Metanephros (tissue), 2 donors: ENCODE results near the gene ZNF474.

DNA sequence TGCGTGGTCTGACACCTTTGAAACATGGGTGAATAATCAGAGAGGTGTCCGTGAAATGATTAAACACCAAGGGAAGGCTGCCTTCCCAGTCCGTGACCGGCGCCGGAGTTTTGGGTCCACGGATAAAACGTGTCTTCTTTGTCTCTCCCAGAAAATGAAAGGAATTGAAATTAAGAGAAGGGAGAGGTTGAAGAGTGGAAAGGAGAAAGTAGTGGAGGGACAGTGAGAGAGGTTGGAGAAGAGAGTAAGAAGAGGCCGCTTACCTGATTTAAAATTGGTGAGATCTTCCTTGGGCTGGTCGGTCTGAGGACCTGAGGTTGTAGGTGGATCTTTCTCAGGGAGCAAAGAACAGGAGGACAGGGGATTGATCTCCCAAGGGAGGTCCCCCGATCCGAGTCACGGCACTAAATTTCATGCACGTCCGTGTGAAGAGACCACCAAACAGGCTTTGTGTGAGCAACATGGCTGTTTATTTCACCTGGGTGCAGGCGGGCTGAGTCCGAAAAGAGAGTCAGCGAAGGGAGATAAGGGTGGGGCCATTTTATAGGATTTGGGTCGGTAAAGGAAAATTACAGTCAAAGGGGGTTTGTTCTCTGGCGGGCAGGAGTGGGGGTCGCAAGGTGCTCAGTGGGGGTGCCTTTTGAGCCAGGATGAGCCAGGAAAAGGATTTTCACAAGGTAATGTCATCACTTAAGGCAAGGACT lies 238.6 kb downstream of the PRR16 start:
- RAMPAGE, long total RNA: no peak

GRCh38 chr5:122077468-122077751 lies 649 bp downstream of the LOX start:
- RAMPAGE, long total RNA: no peak

- RAMPAGE, long total RNA: no peak
Measured at GRCh38 chr5:122113142-122113657, 16.1 kb upstream of the ZNF474 start.

- RAMPAGE, long total RNA: no peak
Measured at GRCh38 chr5:122129255-122129889, at the start of gene ZNF474. TSS of gene ZNF474 (plus strand) at chr5:122129546.

- RAMPAGE, long total RNA: no peak
Measured at GRCh38 chr5:122292360-122292839, 19.6 kb upstream of the SNCAIP start.

DNA sequence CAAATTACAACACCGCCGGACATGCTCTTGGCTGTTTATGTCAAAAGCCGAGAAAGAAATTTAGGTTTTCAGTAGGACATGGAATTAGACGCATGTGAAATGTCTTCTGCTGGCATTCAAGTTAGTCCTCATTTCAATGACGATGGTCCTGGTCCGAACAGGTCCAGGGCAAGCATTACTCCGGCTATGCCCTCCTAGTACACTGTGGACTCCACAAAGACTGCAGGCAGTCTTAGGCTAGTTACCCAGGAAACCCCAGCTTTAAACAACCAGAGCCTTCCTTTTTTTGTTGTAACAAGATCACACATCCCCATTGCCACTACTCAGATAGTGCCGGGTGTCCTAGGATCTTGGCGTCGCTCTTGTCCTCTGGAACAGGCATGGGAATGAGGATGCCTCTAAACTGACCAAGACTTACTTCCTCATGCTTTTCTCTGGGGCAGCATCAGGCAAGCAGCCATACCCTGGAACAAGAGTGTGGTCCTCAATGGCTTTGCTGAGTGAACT lies 1.5 kb upstream of the SNCAIP start:
- RAMPAGE, long total RNA: no peak

DNA sequence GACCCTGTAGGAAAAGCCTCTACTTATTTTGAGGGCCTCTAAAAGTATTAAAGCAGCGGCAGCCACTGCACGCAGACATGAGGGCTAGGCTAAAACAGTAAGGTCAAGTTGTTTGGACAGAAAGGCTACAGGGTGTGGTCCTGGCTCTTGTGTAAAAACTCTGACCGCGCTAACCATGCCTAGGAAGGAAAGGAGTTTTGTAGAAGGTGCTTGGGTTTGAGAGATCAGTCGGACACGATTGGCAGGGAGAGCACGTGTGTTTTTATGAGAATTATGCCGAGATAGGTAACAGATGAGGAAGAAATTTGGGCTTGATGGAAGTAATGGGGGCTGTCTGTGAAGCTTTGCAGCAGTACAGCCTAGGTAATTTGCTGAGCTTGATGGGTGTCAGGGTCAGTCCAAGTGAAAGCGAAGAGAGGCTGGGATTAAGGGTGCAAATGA lies 163.6 kb downstream of the SNCAIP start:
- RAMPAGE, long total RNA: no peak

- RAMPAGE, long total RNA: no peak
Measured at GRCh38 chr5:122849404-122850687, 4.4 kb downstream of the SNX24 start.

GRCh38 chr5:122978131-122978583 lies 58.4 kb downstream of the PPIC start:
- RAMPAGE, long total RNA: no peak

DNA sequence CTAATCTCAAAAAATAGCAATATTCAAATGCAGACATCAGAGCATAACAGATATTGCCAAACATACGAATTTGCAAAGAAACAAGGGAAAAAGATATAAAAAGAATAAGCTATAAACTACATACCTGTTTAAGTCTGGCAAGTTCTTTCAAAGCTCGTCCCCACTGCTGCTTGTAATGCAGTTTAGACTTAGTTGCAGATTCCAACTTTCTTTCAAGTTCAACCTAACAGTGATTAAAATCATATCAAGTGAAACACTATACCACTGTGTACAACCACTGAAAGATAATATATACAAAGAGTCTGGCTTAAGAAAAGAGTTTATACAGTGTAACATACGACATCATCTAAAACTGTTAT lies 58.9 kb downstream of the CEP120 start:
- RAMPAGE, long total RNA: no peak

GRCh38 chr5:123513107-123513605 lies 1.2 kb downstream of the CSNK1G3 start:
- RAMPAGE, long total RNA: no peak

DNA sequence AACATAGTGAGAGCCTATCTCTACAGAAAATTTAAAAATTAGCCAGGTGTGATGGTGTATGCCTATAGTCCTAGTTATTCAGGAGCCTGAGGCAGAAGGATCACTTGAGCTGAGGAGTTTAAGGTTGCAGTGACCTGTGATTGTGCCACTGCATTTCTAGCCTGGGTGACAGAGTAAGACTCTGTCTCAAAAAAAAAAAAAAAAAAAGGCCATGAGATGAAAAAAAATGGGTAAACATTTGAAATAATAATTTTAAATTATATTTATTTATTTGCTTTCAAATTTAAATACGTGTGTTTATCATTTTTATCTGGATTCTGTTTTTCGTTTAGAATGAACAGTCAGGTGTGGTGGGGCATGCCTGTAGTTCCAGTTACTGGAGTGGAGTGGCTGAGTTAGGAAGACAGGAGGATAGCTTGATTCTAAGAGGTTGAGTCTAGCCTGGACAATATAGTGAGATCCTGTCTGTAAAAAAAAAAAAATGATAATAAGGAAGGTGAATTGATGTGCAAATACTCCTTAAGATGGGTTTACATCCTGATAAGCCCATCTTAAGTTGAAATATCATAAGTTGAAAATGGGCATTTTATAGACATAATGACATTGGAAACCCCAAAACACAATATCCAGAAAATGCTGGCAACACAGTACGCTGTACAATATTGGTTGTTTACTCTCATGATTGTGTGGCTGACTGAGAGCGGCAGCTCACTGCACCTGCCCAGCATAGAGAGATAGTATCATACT lies 36.5 kb downstream of the CSNK1G3 start:
- RAMPAGE, long total RNA: no peak

GRCh38 chr5:123654765-123655240 lies 142.8 kb downstream of the CSNK1G3 start:
- RAMPAGE, long total RNA: no peak

- RAMPAGE, long total RNA: no peak
Measured at GRCh38 chr5:124538118-124538545, 208.3 kb downstream of the ZNF608 start.

- RAMPAGE, long total RNA: no peak
Measured at GRCh38 chr5:124711278-124712071, 35.0 kb downstream of the ZNF608 start.

DNA sequence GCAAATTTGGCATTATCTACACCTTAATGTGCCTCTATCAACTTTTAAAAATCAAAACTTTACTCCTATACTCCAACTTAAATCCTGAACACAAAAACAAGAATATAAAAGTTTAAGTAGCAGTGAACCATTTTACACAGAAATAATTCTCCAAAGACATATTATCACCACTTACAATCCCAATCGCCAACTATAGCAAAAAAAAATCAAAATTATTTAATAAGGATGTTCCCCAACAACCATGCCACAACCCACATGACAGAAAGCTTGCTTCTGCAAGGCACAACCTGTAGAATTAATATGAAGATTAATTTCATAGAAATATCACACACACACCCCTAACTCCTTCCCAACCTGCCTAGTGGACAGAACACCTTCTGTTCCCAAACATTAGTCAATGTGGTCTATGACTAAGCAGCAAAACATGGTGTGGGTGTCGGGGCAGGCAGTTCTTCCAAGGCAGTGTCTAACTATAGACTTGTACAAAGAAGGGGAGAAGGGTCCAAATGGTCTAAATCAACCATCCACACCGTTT lies 3.7 kb downstream of the ZNF608 start:
- RAMPAGE, long total RNA: no peak

DNA sequence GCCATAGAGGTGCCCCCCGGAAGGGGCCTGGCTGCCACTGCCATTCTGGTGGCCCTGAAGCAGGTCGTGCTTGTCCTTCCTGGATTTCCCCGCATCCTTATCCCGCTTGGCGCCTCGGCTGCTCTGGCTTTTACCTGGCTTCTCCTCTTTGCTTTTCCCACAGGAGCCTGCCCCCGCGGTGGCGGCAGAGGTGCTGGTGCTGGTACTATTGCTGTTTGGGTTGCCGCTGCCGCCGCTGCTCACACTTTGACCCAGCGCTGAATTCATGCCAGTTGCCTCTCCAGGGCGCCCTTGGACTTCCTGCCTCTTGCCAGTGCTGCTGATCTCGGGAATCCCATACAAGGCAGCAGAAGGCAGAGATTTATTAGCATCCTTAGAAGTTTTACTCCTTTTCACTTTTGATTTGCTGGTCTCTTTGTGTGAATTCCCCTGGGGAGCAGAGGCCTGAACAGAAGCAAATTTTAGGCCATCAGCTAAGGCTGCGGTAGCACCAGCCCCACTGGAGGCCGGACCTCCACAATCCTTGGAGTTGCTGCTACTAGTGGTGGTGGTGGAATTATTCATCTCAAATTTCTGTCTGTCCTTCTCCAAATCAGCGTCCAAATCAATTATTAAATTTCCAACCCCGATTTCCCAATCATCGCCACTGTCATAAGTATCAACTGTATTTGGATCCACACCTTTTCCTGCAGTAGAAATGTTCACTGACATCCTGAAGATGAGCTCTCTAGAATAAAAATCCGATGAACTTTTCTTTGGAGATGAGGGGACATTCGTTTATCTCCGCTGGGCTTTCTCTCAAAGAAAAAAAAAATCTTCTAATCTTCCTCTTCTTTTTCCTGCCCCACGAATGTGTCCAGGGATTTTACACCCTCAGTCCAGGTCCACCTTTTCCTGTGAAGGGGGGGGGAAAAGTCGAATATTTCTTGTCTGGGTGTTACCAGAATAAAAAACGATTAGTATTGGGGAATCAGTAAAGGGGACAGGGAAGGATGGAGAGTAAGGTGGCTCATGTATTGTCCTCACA lies 1.8 kb downstream of the ZNF608 start:
- RAMPAGE, long total RNA: no peak

DNA sequence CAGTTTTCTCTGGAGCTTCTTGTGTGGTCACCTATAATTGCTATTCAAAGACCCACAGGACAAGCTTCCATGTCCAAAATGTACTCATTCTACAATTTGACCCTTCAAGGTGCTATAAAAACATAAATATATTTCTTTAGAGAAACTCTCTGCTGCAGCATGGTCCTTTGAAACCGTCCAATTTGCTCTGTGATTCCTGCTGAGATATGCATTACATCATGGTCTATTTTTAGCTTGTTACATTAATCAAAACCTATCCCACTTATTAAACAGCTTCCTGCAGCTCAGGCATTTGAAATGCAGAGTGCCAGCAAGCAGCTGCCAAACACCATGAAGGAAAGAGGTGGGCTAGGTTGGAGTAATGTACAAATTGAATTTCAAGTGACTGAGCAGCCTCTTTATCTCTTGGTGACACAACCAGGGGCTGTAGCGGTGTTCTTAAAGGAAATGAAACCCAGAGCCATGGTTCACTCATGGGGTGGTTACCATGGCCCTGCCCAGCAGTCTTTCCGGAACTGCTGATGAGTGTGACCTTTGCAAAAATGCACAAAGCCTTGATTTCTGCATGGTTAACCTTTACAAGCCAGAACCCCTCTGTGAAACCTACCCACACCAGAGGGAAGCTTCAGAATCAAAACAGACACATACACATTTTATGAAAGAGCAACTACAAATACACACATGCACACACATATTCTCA lies 155.7 kb upstream of the ZNF608 start:
- RAMPAGE, long total RNA: no peak

GRCh38 chr5:125209507-125209980 lies 463.1 kb upstream of the ZNF608 start:
- RAMPAGE, long total RNA: no peak

GRCh38 chr5:125257616-125258009 lies 511.2 kb upstream of the ZNF608 start:
- RAMPAGE, long total RNA: no peak